Diencephalon (tissue), 2 donors: ENCODE results near the genes MAGEB2, MAGEB3 and LANCL3.

DNA sequence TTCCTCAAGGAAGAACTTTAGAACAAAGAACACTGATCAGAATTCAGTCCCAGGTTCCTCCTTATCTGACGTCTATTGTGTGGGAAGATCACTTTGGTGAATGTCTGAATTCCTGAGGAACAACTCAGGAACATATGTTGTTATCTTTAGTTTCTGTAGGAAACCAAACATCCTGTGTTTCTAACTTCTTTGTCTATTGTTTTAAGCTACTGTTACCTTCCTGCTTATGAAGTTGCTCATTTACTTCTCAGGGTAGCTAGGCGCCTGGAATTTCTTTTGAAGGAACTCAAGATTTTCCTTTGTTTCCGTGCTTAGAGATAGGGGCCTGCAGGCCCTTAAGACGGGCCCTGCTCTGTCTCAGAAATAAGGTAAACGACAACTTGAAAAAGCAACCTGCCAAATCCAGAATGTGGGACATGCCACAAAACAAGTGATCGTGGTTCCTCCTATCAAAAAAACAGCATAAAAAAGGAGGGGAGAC lies 46.2 kb downstream of the MAGEB5 start:
- RAMPAGE, long total RNA: no peak

- RAMPAGE, long total RNA: no peak
Observed at GRCh38 chrX:28847154-28847881, 260.1 kb downstream of the IL1RAPL1 start.

- RAMPAGE, long total RNA: no peak
Observed at GRCh38 chrX:30215274-30215653, at the start of gene MAGEB2. TSS of gene MAGEB2 (plus strand) at chrX:30215563.

DNA sequence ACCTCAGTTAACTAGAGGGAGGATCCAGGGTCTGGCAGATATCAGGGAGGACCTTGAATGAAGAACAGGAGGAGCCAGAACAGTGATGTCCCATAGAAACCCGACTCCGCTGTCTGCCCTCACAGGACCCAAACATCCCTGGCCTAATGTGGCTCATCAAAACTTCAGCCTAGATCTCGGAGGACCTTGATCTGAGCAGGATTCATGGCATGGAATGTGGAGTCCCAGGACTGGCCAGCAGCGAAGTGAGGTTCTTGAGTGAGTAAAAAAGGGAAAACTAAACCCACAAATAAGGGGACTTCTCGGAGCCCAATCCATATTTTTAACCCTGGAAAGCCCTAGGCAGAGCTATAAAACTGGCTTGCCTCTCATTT lies at the start of gene MAGEB3:
MAGEB3 (plus strand) TSS at position 98 of the 374 bp plus-strand sequence.
- RAMPAGE, long total RNA: no peak

- RAMPAGE, long total RNA: no peak
Observed at GRCh38 chrX:30243627-30243826, 1.7 kb downstream of the MAGEB4 start.

GRCh38 chrX:30307975-30308887 lies 959 bp downstream of the NR0B1 start:
- RAMPAGE, long total RNA: no peak

DNA sequence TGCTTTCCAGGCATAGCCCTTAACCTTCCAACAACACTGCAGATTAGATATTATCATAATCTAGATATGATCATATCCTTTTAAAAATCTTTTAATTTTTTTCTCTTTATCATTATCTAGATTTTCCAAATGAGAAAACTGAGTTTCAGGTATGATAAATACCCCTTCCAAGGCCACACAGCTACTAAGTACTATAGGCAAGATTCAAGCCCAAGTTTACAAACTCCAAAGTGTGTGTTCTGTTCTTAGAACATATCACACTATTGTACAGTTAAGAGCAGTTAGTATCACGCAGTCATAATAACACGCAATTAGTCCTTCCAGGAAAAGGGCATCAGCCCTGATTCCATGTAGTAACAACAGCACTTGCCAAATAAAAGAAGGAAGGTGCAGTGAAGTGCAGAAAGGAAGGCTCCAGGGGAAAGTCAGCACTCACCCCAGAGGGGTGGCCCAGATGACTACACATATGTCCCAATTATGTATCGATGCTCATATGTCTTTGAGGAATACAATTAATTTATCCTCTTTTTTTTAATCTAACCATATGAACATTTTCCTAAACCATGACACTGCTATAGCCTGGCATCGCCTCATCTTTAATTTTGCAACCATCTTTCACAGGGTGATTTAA lies 4.5 kb downstream of the TASL start:
- RAMPAGE, long total RNA: no peak

DNA sequence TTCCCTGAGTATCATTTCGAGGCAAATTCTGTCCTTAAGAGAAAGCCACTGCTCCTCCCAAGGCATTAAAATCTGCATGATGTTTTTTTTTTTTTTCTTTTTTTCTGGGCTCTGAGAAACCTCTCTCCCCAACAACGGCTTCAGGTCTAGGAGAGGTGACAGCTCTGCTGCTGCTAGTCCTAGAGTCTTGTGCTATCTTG lies 528.8 kb upstream of the FTHL17 start:
- RAMPAGE, long total RNA: no peak

DNA sequence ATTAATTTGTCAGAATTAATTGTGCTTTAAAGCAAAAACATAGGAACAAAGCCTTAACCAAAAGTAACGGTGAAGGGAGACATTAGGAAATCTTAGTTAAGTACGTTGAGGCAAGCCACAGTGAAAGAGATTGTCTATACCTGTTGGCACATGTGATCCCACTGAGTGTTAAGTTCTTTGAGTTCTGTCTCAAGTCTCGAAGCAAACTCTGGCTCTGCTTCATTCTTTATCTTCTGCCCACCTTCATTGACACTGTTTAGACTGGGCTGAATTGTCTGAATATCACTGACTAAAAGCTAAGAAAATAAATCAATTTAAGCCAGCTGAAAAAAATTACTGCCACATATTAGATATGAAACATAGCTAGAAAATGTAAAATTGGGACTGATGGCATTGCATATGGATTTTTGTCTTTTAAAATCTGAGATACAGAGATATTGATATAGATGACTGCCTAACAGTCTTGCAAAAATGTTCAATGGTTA lies 748.0 kb downstream of the DMD start:
- RAMPAGE, long total RNA: no peak

GRCh38 chrX:32643865-32644522 lies 567.4 kb downstream of the DMD start:
- RAMPAGE, long total RNA: no peak

- RAMPAGE, long total RNA: no peak
Observed at GRCh38 chrX:34415077-34416067, 241.7 kb downstream of the TMEM47 start.

DNA sequence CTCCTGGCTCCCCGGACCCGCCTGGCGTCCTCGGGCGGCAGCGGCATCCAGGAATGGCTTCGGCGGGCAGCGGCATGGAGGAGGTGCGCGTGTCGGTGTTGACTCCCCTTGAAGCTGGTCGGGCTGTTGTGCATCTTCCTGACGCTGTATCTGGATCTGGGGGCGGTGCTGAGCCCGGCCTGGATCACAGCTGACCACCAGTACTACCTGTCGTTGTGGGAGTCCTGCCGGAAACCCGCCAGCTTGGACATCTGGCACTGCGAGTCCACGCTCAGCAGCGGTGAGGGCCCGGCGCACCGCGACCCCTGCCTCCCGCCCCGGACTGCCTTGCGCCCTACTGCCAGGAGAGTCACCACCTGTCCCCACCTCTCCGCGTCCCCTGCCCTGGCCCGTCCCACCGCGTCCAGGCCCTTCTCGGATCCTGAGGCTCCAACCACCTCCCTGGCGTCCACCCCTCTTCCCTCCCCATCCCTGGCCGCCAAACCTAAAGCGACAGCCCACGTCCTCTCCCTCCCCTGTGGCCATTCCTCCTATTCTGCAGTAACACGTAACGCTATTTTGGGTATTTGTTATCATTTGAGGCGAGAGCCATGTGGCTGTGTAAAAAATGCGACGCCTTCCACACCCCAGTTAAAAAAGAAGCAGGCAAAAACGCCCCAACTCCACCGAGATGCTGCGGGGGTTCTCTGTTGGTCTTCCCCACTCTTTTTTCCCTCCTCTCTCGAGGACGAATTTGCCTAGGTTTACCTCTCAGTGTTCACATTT lies 50.1 kb upstream of the FAM47C start:
- RAMPAGE, long total RNA: no peak

- RAMPAGE, long total RNA: no peak
Observed at GRCh38 chrX:37571232-37571901, at the start of gene LANCL3. TSS of gene LANCL3 (plus strand) at chrX:37571661.

- RAMPAGE, long total RNA: no peak
Observed at GRCh38 chrX:37786581-37786913, 6.7 kb downstream of the CYBB start.

DNA sequence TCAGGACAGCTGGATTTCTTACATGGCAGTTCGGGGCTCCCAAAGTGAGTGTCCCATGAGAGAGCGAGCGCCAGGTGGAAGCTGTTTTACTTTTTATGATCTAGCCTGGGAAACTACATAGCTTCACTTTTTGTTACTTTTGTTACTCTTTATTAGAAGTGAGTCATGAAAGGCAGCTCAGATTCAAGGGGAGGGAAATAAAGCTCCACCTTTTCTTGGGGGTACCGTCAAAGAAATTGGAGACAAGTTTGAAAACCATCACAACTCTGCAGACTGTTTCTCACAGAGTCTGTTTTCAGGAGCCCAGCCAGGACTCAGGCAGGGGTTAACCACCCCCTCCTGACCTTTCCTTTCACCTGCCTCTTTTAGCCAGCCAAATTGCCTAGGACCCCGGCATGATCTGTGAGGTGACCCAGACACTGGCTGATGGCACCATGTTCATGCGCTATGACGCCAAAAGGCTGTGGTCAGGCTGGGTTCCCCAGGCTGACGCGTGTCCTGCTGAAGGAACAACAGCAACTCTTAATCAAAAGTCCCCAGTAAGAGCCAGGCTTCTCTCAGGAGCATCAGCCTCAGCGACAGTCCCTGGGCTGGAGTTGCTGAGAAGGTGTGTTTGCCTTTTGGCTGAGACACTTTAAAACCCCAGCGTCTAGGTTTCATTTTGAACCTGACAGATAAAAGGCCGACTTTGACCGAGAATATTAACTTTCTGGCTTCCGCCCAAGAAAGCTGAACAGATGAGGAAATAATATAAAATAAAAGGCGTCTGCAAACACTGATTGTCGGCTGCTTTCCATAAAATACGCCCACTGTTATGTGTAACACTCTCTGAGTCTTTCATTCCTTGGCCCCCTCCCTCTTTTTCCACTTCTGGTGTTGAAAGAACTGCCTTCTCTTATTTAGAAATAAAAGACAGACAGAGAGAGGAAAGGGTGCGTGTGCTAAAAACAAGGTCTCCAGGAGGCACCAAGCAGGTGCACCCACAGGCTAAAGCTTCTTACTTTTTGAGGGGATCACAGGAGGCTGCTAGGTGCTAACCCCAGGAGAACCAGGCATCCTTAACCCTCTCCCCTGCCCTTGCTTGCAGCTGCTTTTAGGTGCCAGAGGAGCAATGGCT lies 373.5 kb downstream of the MID1IP1 start:
- RAMPAGE, long total RNA: no peak

DNA sequence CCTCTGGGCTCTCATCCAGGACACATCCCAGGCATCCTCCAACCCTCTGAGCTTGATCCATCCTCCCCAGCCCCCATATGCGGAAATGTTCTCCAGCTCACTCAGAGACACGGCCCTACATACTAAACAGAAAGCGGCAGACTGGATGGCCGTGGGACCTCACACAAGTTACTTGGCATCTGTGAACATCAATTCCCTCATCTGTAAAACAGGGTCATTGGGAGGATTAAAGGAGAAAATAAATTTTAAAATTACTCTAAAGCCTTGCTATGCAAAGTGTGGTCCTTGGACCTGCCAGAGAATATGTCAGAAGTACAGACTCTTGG lies 626.9 kb downstream of the BCOR start:
- RAMPAGE, long total RNA: no peak

- RAMPAGE, long total RNA: no peak
Observed at GRCh38 chrX:39491480-39491924, 606.3 kb downstream of the BCOR start.

- RAMPAGE, long total RNA: no peak
Observed at GRCh38 chrX:39613333-39614460, 484.1 kb downstream of the BCOR start.

GRCh38 chrX:39645409-39646052 lies 452.2 kb downstream of the BCOR start:
- RAMPAGE, long total RNA: no peak

- RAMPAGE, long total RNA: no peak
Observed at GRCh38 chrX:39688474-39689380, 409.0 kb downstream of the BCOR start.